Thoracic aorta endothelial cell (primary cell): ENCODE results near the genes PCP2, FBN3, ANGPTL4 and ZNF562.

GRCh38 chr19:7611647-7612004 is 16.0 kb downstream of the CAMSAP3 start:
- CAGE, long polyA plus RNA = no peak

GRCh38 chr19:7628787-7629360 is 471 bp downstream of the XAB2 start:
- CAGE, long polyA plus RNA = no peak

- CAGE, long polyA plus RNA = no peak
Observed at GRCh38 chr19:7633373-7634122, at the start of gene PCP2. Gene PCP2, minus strand, starts transcription at chr19:7633719.

GRCh38 chr19:7649212-7649826 is 12.4 kb downstream of the STXBP2 start:
- CAGE, long polyA plus RNA = no peak

DNA sequence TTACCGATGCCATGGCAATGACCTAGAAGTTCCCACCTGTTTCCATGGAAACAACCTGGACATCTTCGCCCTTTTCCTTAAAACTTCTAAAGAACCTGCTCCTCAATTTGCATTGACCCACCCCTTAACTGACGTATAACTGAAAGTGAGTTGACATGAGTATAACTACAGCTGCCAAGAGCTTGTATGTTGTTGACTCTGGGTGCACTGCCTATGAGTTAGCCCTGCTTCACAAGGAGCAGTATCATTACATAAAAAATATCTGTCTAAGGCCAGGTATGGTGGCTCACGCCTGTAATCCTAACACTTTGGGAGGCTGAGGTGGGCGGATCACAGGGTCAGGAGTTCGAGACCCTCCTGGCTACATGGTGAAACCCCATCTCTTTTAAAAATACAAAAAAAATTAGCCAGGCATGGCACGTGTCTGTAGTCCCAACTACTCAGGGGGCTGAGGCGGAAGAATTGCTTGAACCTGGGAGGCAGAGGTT is 1.7 kb upstream of the CD209 start:
- CAGE, long polyA plus RNA = no peak

DNA sequence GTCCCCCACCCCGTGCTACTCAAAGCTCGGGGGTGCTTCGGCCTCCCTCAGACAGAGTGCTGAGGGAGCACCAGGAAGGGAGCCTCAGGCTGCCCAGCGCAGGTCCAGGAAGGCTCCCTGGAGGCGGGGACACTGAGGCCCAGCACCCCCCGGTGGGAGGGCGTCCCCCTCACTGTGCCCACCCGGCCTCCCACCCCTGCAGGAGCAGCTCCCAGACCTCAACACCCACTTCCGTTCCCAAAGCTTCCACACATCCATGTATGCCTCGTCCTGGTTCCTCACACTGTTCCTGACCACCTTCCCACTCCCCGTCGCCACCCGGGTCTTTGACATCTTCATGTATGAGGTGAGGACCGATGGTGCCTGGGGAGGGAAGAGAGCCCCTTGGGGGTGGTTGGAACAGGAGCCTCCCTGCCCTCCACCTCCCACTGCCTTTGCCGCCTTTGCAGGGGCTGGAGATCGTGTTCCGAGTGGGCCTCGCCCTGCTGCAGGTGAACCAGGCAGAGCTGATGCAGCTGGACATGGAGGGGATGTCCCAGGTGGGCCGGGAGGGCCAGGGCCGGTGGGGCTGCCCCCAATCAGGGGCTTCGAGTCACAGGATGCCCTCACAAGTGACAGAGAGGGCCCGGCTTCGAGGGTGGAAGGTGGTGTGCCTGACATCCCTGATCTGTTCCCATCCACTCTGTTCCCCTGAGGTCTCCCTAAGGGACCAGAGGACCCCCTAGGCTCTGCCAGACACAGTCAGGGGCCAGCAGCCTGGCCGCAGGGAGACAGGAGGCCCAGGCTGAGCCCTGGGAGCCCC is 21.4 kb downstream of the EVI5L start:
- CAGE, long polyA plus RNA = no peak

DNA sequence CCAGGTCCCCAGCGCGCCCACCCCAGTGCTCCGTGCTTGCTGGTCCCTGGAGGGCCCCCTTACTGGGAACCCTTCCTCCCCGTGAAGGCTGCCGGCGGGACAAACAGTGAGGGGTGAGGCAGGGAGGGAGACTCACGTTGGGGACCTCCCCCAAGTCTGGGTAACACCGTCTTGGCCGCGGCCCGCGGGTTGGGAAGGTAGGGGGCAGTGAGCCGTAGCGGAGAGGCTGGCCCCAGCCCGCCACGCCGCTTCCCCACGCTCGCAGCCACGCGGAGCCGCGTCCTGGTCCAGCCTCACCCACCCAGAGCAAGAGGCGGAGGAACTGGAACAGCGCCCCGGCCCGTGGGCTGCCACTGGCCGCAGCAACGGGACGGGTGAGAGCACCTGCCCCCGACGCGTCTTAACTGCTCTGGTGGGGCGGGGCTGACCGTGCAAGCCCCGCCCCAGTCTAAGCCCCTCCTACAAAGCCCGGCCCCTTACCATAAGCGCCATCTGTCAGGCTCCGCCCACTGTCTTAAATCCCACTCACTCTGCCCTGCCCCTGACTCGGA is 2.3 kb upstream of the CCL25 start:
- CAGE, long polyA plus RNA = no peak

DNA sequence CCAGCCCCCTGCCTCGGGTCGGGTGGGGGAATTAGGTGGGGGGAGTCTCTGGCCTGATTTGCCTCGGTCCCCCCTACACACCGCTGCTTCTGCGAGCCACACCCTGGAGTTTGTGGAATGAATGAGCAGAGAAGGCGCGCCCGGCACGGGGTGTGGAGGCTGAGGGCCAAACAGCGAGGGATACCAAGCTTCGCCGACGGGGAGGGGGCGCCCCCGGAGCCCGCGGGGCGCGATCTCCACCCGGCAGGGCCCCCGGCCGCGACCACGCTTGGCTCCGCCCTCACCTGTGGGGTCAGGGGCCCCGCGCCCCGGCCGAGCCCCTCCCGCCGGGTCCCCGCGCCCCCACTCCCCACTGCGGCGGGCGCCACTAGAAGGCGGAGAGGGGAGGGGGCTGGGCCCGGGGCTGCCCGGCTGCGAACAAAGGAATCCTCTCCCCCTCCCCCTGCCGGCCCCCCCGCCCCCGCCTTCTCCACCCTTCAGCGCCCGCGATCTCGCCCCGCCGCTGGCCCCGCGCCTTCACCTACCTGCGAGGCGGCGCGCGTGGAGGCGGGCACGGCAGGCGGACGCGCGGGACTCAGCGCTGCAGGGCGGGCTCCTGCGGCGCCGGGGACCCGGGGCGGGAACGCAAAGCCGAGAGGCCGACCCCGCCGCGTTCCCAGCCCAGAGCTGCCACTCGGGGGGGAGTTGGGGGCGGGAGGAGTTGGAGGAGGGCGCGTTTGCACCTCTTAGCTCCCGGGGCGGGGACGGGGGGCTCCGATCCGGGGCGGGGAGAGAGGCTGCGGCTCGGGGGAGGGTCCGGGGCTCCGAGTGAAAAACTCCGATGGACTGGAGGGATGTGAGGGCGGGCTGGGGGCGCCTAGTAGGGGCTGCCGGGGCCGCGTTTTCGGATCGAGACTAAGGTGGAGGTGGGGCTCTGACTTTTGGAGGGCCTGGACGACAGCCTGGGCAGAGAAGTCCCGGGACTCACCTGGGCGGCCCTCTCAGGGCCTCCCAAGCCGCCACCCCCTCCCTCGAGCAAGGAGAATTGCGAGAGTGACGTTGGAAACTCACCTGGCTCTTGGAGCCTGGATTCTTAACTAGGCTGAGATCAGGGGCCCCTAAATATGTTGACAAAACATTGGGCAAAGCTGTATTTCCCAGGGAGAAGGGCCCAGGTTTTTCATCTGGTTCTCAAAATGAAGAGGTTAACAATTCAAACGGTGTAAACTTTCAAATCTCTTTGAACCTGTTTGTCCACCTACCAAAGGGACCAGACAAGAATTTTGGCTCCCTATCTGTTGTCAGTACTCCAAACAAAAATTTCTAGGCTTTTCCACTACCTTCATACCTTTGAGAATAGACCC is at the start of gene FBN3:
TSS of gene FBN3 (minus strand) at position 668 of the 1,343 bp plus-strand sequence.
- CAGE, long polyA plus RNA = no peak

DNA sequence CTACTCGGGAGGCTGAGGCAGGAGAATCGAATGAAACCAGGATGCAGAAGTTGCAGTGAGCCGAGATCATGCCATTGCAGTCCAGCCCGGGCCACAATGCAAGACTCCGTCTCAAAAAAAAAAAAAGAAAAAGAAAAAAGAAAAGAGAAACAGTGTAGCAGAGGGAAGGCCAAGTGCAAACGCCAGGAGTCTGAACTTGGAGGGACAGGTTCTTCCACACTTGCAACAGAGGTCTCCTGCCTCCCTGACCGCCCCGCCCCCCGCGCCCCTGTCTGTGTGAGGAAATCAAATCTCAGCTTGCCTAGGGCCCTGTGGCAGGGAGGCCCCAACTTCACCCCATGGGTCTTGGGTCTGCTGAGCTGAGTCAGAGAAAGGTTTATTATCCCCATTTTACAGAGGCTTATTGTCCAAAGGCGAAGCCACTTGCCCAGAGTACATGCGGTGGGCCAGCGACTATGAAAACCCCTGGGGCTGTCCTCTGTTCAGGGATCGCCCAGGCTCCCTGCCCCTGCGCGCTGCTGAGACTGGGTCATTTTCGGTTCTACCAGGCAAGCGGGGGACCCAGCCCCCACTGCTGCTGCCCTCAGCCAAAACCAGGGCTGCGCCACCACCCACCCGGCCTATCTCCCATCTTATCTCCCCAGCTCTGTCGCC is 1.1 kb upstream of the CERS4 start:
- CAGE, long polyA plus RNA = no peak

- CAGE, long polyA plus RNA = no peak
Observed at GRCh38 chr19:8316331-8316867, 4.8 kb downstream of the NDUFA7 start.

DNA sequence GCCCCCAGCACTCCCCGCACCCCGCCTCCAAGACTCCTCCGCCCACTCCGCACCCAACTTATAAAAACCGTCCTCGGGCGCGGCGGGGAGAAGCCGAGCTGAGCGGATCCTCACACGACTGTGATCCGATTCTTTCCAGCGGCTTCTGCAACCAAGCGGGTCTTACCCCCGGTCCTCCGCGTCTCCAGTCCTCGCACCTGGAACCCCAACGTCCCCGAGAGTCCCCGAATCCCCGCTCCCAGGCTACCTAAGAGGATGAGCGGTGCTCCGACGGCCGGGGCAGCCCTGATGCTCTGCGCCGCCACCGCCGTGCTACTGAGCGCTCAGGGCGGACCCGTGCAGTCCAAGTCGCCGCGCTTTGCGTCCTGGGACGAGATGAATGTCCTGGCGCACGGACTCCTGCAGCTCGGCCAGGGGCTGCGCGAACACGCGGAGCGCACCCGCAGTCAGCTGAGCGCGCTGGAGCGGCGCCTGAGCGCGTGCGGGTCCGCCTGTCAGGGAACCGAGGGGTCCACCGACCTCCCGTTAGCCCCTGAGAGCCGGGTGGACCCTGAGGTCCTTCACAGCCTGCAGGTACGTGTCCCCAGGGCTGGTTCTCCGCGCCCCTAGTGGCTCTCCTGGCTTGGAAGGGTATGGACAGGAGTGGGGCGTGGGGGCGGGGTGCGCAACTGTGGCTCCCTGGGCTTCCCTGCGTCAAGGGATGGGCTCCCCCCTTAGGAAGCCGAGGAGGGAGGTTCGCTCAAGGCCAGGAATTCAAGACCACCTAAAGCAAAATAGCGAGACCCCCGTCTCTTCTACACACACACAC is at the start of gene ANGPTL4:
TSS of gene ANGPTL4 (plus strand) at position 89 of the 808 bp plus-strand sequence.
- CAGE, long polyA plus RNA = no peak

DNA sequence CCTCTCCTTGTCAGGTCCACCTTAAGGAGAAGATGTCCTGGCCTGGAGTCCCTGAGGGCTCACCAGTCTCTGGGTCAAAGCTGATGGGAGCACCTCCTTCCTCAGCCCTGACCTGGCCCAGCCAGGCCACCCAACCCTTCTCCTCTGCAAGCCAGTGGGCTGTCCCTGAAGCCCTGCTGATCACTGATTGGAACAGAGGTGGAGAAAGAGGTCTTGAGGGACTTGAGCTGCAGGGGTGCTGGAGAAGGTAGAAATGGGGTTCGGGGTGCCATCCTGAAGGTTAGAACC is 2.4 kb downstream of the ANGPTL4 start:
- CAGE, long polyA plus RNA = no peak

GRCh38 chr19:8396528-8397600 is 6.7 kb downstream of the RAB11B start:
- CAGE, long polyA plus RNA = no peak

- CAGE, long polyA plus RNA = no peak
Observed at GRCh38 chr19:8473999-8474709, 28.3 kb downstream of the PRAM1 start.

GRCh38 chr19:8475343-8476662 is 26.6 kb downstream of the PRAM1 start:
- CAGE, long polyA plus RNA = no peak

GRCh38 chr19:8821335-8821927 is 10.7 kb downstream of the ZNF558 start:
- CAGE, long polyA plus RNA = no peak

- CAGE, long polyA plus RNA = no peak
Observed at GRCh38 chr19:9053834-9054187, 33.0 kb upstream of the OR1M1 start.

- CAGE, long polyA plus RNA = no peak
Observed at GRCh38 chr19:9411369-9411750, 24.0 kb downstream of the ZNF266 start.

GRCh38 chr19:9674006-9674763 is 715 bp downstream of the ZNF562 start:
- CAGE, long polyA plus RNA = no peak

DNA sequence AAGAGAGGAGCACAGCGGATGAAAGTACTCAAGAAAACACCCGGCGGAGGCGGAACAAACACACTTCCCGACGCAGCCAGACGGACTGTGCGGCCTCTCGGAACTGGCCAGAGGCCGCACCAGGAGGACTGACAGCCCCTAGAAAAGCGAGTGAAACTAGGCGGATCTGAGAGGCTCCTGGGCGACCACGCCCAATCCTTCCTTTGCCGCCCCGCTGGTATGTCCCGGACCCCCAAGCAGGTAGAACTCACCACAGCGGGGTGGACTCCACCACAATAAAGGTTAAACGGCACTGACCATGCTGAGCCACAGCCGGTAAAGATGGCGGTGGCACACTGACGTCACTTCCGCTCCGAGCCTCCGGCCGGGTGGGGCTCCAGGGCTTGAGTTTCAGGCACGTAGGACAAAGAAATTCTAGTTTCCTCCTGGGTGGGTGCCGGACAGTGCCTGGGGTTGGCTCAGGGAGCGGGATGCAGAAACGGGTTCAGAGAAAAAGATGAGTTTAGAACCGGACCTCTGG is at the start of gene ZNF562:
TSS of gene ZNF562 (minus strand) at position 337 of the 520 bp plus-strand sequence.
- CAGE, long polyA plus RNA = no peak